ENCODE data around the genes NFKBIE and SUPT3H.

- CAGE, long polyA plus RNA: no peak
- RRBS: no CpG with 5 or more reads among the region's 13 CpGs
Measured at GRCh38 chr6:44226504-44227264, 3.3 kb downstream of the SLC29A1 start.

- CAGE, long polyA plus RNA: no peak
- RRBS: no CpG with 5 or more reads among the region's 7 CpGs
Measured at GRCh38 chr6:44227265-44227685, 3.9 kb downstream of the SLC29A1 start.

GRCh38 chr6:44265229-44266052 lies at the start of gene NFKBIE:
Gene NFKBIE (minus strand): TSS chr6:44265551.
- CAGE, long polyA plus RNA: no peak
- RRBS: 2% methylated on average over 29 of the region's 69 CpGs

DNA sequence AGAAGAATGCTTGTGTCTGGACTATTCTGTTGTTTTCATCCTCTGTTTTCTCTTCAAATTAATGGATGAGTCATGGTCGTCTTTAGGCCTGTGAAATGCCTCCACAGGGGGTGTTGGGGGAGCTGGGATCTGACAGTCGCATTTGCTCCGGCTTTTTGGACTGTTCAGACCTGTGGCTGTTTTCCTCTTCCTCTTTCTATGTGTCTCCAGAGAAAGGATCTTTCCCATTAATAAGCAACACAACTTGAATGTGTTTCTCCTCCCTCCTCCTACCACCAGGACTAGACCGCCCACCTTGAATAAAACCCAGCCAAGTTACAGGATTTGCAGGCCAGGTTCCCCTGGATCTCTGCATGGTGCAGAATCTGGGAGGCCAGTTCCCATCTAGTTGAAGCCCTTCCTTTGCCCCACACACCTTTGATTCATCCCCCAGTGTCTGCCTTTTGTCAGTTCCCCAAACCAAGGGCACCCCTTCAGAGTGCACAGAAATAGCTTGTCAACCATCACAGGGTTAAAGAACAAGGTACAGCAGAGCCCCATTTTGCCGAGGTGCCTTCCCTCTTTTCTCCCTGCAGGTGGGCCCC lies 280.0 kb downstream of the CDC5L start:
- CAGE, long polyA plus RNA: no peak
- RRBS: no CpG with 5 or more reads among the region's 5 CpGs

DNA sequence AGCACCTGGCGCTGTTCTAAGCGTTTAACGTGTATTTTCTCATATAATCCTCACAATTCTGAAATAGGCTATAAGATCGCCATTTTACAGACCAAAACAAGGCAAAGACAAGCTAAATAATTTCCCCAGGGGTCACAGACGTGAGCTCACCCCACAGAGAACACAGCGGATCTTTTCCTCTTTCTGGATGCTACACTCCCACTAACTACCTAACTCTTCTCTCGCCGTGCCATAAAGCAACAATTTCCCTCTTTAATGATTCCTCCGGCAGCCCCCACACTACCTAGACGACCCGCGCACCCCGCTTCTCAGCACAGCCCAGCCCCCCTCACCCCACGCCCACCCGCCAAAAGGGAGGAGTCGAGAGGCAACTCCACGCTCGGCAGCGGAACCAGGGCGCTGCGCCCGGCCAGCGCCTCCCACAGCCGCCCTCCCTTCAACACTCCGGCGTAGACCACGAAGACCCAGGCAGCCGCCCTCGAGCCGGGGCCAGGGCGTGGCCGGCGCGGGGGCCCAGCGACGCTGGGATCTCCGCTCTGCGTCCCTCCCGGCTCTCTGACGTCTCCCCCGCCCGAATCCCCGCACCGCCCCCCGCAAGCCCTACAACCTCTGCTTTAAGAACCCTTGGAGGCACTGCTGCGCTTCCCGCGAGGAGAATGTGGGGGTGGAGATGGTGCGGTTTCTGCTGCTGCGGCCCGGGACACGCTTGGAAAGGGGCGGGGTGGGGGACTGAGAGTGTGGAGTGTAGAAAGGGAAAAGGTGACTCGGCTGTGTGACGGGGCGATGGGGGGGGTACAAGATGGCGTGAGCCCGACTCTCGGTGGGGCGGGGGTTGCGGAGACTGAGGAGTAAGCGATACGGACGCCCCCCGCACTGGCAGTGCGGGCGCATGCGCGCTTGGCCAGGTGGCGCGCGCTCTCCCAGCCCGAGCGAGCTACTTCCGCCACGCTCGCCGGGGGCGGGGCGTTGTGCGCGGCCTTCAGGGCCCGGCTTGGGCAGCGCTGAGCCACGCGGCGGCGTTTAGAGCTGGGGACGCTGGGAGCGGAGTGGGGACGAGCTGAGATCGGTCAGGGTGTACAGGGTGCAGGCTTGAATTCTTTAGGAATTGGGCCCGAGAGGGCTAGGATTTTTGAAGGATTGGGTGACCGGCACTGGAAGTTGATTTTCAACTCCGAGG lies at the start of gene SUPT3H:
Gene SUPT3H (minus strand): TSS at position 774 of the 1,177 bp plus-strand sequence.
- CAGE, long polyA plus RNA: start-site peak on the minus strand centred at position 661 of the sequence, 63 bp wide, 66 and 128 reads in 2 replicates
- RRBS: 2% methylated on average over 15 of the region's 95 CpGs

DNA sequence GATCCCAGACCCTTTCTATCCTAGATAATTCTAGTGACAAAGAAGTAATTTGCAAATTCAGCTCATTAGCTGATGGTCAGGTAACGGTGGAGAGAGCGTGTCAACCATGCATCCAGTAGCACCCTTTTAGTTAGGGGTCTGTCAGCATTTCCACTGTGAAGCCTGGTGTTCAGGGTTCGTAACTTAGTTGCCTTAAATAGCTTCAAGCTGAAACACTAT lies 48.5 kb upstream of the SUPT3H start:
- CAGE, long polyA plus RNA: no peak
- RRBS: no CpG with 5 or more reads among the region's 3 CpGs

- CAGE, long polyA plus RNA: no peak
- RRBS: no CpG with 5 or more reads among the region's 1 CpG
Measured at GRCh38 chr6:45478316-45478601, 100.5 kb upstream of the SUPT3H start.

DNA sequence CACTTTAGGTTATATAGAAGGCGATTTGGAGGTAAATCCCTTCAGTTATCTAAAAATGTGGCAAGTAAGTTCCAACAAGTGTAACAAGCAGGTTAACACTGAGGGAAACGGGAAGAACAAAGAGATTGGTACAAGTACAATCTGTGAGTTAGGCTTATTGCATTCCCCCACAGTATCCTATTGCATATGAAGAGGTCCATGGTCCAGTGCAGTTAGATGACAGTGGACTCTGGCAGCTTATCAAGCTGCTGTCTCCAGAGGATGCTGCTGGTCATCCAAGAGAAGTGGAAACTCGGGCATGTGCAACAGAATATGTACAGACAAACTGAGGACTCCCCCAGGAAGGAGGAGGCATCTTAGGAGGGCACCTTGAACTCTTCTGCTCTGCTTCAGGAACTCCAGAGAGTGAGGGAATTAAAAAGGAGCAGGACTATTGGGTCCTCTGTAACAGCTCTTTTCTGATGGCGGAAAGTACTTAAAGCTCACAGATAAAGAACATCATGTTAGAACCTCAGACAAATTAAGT lies 152.7 kb upstream of the SUPT3H start:
- CAGE, long polyA plus RNA: no peak
- RRBS: no CpG with 5 or more reads among the region's 4 CpGs

DNA sequence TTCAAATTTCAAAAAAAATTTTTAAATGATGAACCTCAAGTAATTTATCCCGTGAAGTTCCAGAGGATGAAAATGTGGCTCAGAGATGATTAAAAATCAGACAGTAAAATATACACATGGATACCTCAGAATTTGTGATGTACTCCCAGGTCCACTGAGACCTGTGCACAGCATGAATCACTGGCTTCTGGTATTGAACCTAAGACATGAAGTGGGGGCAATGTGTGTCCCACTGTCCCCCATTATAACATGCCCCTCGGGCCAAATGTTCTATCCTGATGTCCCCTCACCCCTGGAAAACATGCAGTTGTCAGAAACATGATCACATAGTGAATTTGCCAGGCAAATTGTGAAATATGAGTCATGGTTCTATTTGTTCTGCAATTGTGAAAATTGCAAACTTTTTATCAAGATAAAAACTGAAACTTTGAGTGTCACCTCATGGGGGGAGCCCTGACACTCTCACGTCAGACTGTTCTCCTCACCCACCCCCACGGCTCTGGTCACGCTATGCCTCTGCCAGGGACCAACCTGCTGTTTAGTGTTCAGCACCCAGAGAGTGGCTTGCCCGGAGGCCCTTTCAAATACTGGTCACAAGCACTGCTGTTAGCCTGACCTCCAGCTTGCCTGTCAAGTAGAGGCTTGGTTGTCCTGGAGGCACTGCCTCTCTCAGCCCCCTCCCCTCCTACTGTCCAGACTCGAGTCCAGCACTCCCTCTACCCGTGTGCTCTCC lies 305.3 kb downstream of the CLIC5 start:
- CAGE, long polyA plus RNA: no peak
- RRBS: no CpG with 5 or more reads among the region's 8 CpGs

DNA sequence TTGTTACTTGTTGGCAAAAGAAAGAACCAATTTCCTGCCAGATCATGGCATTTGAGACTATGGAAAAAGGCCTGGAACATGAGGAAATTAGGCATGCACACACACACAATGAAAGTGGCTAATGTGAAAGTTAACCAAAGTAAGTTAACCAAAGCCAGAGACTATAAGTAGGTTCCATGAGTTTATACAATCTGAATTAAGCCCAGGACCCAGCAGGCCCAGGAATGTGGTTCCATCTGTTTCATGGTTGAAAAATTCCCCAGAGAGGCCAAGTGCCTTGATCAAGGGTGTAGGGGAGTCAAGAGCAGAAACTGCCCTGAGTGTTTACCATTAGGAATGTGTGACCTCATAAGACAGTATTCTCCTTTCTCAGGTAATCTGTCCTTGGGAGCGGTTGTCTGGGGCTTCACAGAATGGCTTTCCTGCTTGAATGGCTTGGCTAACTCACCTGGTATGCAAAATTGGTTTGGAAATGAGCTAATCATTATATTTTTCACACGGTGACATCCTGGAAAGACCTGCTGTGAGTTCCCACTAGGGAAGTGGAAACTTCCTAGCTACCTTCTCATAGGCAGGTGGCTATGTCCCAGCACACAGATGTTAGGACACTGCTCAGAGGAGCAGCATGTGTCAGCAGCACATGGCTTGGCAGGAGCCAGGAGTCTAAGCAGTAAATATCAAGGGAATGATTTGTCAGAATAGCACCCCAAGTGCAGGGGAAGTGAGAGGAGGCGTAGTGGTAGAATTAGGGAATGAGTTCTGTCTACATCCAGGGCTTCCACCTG lies 17.8 kb downstream of the CLIC5 start:
- CAGE, long polyA plus RNA: no peak
- RRBS: no CpG with 5 or more reads among the region's 3 CpGs

- CAGE, long polyA plus RNA: no peak
- RRBS: no CpG with 5 or more reads among the region's 5 CpGs
Measured at GRCh38 chr6:46098545-46099135, 31.1 kb upstream of the ENPP4 start.

DNA sequence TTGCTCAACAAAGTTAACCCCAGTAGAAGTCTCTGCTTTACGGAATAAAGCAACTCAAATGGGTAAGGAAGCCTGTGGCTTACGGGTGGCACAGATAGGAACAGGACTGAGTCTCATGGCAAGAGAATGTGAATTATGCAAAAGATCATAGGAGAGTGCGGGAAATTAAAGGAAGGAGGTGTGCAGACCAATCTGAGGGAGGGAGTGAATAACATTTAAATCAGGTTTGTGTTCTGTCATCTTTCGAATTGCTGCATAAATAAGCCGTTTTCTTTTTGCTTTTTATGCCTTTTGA lies 882 bp upstream of the RCAN2 start:
- CAGE, long polyA plus RNA: no peak
- RRBS: no CpG with 5 or more reads among the region's 5 CpGs

- CAGE, long polyA plus RNA: no peak
- RRBS: no CpG with 5 or more reads among the region's 2 CpGs
Measured at GRCh38 chr6:46513533-46513947, 22.3 kb upstream of the RCAN2 start.

GRCh38 chr6:46652096-46652464 lies 538 bp downstream of the CYP39A1 start:
- CAGE, long polyA plus RNA: no peak
- RRBS: no CpG with 5 or more reads among the region's 8 CpGs

GRCh38 chr6:46920822-46921594 lies 730 bp downstream of the ADGRF5 start:
- CAGE, long polyA plus RNA: no peak
- RRBS: no CpG with 5 or more reads among the region's 11 CpGs

DNA sequence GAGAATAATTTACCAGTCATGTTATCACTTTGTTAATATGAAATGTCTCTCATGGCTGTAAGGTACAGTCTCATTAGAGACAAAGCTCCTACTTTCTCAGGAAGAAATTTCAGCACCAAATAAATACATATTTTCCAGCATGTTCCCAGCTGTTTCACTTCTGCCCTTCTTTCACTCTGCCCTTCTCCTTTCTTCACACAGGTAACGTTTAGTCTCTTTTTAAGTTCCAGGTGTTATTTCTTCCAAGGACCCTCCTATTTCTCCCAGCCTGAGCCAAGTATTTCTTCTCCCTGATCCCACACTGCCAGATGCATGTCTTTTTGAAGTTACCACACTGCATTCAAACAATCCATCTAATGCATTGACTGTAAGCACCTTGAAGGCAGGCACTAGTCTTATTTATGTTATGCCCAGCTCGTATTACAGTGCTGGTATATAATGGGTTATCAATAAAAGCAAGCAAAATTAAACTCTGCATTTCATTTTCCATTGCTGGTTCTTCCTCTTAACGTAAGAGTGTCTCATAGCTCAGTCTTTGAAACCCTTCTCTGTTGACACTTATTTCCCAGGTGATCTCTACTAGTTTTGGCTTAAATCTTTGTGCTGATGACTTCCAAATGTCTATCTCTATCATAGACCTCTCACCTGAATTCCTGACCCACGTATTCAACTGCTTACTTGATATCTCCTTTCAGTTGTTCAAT lies 2.4 kb upstream of the ADGRF5 start:
- CAGE, long polyA plus RNA: no peak
- RRBS: no CpG with 5 or more reads among the region's 4 CpGs

DNA sequence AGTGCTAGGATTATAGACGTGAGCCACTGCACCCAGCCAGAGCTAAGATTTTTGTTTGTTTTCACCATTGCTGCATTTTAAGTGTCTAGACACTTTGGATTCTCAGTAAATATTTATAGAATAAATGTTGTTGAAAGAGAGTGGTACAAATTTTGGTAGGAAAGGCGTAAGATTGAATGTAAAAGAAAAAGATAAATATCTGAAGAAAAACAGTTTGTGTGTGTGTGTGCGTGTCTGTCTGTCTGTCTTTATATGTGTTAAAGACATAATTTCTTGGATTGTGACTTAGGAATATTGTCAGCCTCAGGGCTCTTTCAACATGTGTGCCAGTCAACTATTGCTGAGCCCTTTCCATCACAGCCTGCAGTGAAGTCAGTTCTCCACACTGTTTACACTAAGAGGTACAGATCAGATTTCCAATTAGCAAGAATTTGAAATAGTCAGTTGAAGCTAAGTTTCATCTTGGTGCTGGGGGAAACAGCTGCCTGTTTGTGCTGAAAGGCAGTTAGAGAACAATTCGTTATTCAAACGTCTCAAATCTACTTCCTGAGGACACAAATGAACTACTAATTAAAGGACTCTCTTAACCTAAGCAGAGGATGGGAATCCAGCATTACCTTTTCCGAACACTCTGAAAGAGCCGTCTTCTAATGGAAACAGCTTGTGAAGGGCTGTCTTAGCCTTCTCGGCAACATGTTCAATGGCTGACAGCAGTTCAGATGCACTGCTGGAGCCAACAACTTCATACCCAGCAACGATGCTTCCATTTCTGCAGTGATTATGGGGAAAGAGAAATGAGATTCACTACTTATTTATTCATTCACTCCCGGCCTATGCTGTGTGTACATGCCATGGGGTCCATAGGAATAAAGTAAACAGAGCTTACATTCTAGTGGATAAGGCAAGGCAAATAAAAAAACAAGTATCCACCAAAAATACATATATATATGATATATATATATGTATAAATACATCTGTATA lies 25.8 kb downstream of the ADGRF1 start:
- CAGE, long polyA plus RNA: no peak
- RRBS: no CpG with 5 or more reads among the region's 10 CpGs

DNA sequence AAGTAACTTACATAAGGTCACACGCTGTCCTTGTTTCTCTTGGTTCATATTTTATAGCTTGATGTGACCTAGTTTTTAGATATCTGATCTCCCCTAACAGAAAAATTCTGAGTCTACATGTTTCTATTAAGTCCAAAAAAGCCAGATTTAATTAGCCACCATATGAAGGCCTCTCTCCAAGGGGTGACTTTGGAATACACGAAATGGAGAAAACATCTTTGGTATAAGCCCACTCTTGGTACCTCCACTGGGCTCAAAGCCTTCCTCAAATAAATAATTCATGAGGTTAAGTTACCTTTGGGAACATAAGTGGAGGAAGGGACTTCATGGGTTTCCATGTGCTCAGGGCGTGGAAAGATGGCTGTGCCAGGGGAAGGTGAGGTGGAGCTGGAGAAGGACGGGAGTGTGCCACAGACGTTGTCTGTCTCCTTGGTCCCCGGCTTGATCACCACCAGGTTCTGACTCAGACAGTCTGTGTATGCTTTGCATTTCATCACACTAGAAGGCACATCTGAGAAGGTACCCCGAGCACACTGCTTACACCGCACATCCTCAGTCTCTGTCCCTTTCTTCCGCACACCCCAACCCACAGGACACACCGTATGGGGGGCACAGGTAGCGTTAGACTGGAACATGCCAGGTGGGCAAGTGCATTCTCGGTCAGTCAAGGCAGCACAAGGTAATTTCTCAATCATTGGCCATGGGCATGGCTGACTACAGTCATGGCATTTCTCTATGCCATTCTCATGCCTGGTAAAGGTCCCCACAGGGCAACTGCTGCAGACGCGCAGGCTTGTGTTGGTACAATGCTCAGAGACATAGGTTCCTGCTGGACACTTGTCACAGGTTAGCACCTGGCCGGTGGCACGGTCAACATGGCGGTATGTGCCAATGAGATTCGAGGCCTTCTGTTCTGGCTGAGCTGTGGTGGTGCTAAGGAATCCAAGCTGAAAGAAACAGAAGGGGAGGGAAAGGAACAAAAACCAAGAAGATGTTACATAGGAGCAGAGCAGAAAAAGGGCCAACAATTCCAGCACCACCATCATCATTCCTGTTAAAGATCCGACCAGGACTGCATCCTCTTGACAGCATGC lies 23.7 kb downstream of the TNFRSF21 start:
- CAGE, long polyA plus RNA: no peak
- RRBS: no CpG with 5 or more reads among the region's 19 CpGs

- CAGE, long polyA plus RNA: no peak
- RRBS: no CpG with 5 or more reads among the region's 10 CpGs
Measured at GRCh38 chr6:47308418-47308760, 1.3 kb downstream of the TNFRSF21 start.

GRCh38 chr6:47419476-47420043 lies 58.0 kb upstream of the CD2AP start:
- CAGE, long polyA plus RNA: no peak

All from osteoblast (primary cell).